Endothelial cell (in vitro differentiated cells): ENCODE data around the genes RETREG2 and DNPEP.

DNA sequence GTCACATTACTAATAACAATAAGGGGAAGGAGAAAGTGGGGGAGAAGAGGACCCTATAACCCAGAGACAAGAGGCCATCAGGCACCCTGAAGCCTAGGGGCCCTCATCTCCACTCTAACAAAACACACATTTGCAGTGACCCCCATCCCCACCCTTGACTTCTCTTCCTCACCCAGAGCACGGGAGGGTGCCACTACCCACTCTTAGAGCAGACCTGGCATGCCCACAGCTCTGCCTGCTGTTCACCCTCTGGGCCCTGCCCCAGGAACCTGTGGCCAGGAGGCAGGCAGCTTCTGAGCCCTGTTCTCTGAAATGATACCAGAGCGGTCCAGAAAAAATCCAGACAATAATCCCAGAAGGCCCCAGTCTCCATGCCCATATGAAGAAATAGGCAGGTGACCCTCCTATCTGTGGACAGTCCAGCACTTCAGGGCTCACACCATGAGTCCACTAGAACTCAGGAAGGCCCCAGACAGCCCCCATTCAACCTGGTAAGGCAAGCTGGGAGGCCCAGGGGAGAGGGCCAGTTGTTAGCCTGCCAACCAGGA, 75.2 kb downstream of the TNS1 start:
- PRO-cap, result no peak

- PRO-cap, result no peak
Measured at GRCh38 chr2:217935452-217935921, 67.3 kb downstream of the TNS1 start.

- PRO-cap, result no peak
Measured at GRCh38 chr2:217951366-217952310, 51.2 kb downstream of the TNS1 start.

- PRO-cap, result no peak
Measured at GRCh38 chr2:217964949-217965209, 37.9 kb downstream of the TNS1 start.

DNA sequence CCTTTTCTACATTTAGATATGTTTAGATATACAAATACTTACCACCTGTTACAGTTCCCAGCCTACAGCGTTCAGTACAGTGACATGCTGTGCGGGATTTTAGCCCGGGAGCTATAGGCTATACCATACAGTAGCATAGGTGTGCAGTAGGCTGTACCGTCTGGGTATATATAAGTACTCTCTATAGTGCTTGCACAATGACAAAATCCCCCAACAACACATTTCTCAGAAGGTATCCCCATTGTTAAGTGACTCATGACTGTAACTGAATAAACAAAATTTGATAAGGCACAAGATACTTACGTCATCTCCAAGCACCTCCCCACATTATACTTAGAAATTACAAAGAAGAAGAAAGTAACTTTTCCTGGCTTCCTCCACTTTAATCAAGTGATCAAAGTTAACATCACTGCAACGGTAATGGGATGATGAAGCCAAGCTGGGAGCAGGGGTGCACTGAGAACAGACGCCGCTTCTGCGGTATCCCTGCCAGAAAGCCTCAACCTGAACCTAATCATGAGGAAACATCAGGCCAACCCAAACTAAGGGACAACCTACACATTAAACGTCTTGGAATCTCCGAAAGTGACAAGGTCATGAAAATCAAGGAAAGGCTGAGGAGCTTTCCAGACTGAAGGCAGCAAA, 9.7 kb downstream of the TNS1 start:
- PRO-cap, result no peak

GRCh38 chr2:218216725-218216887, 383 bp upstream of the ARPC2 start:
- PRO-cap, result no peak

DNA sequence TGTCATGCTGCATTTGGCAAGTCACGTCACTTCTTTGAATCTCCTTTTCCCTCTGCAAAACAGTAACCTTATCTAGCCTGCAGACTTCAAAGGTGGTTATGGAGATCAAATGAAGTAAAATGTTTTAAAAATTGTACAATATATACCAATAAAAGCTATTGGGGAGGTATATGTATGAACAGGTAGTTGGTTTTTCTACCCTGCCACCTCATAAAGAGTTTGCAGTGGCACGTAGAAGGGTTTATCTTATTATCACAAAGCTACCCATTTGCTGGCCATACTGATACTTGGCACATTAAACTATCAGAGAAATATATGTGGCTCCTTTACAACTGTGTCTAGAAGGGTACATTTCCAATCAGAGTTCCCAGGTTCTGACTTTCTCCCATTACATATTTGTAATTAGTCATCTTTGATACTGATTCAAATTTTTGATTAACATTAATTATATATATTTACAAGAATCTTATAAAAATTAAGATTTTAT, 21.0 kb downstream of the ARPC2 start:
- PRO-cap, result no peak

DNA sequence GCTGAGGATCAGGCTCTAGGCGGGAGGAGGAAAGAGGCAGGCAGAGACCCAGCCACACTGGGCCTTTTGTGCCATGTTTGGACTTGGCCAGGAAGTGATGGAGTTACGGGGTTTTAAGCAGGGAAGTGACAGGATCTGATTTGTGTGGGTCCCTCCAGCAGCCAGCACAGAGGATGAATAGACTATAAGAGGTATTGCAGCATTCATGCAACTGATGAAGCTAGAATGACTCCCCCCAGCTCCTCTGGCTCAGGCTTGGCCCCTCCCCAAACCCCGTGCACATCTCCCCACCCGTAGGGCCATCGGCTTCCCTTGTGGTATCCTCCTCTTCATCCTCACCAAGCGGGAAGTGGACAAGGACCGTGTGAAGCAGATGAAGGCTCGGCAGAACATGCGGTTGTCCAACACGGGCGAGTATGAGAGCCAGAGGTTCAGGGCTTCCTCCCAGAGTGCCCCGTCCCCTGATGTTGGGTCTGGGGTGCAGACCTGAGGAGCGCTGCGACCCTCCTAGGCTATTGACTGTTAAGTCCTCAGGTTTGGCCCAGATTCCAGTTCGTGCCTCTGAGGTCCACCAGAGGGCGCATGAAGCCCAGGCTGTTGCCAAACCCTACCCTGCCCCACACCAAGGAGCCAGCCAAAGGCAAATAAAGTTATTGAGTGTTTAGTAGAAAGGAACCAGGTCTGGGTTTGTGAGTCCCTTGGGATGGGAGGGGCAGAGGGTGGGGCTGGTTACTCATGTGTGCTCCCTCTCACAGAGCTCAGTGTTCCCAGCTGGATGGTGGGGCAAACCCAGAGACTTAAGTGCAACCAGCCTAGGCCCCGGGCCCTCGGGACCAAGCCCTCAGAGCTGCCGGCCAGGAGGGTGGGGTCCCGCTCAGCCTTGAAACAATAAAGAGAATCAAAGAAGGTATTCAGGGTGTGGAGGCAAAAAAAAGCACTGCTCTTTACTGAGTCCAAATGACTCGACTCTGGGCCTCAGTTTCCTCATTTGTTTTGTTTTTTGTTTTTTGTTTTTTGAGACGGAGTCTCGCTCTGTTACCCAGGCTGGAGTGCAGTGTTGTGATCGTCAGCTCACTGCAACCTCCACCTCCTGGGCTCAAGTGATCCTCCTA, 2.3 kb downstream of the PNKD start:
- PRO-cap, result no peak

DNA sequence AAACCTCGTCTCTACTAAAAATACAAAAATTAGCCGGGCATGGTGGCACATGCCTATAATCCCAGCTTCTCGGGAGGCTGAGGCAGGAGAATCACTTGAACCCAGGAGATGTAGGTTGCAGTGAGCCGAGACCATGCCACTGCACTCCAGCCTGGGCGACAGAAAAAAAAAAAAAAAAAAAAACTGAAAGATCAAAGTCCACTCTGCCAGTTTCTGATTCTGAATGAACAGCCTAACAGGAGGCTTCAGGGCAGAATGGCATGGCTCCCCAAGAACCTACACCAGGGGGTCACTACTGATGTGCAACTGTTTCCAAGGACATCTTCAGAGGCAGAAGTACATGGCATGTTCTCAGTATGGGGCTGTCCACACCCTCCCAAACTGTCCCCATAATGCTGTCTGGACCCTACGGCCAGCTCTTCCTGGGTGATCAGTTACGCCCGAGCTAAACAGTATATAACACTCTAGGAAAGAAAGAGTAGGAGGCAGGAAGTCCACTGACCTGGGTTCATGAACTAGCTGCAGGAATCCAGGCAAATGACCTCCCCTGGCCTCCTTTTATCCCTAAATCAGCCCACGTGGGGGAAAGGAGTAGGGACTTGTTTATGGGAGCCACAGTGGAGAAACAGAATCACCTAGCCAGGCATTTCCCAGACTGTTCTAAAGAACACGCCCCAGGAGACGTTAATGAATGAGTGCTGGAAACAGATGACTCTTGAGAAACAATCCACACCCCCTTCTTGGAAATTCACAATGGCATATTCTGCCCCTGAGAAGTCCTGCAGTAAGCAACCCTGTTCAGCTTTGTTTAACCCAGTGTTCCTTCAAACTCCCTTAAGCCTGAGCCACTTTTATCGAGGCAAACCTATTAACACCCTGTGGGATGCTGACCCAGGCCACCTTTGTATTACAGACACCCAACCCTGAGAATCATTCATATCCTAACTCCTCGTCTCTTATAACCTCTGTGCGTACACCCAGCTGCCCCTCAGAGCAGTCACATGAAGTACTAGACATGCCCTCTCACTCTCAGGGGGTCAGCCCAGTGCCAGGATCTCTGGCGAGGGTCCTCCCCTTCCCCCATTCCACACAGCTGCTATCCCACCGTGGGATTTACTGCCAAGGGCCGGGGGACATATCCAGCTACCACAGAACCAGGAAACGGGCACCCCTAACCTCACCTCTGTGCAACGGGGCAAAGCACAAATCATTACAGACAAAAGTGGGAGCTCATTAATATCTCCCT, 2.4 kb downstream of the TMBIM1 start:
- PRO-cap, result no peak

- PRO-cap, result bidirectional peak, plus-strand start at chr2:218397940, minus-strand start at chr2:218397828
Measured at GRCh38 chr2:218397713-218398280, 1.9 kb upstream of the CTDSP1 start.

- PRO-cap, result unidirectional peak, minus-strand start at chr2:218400936
Measured at GRCh38 chr2:218400828-218401661, 1.4 kb downstream of the CTDSP1 start.

DNA sequence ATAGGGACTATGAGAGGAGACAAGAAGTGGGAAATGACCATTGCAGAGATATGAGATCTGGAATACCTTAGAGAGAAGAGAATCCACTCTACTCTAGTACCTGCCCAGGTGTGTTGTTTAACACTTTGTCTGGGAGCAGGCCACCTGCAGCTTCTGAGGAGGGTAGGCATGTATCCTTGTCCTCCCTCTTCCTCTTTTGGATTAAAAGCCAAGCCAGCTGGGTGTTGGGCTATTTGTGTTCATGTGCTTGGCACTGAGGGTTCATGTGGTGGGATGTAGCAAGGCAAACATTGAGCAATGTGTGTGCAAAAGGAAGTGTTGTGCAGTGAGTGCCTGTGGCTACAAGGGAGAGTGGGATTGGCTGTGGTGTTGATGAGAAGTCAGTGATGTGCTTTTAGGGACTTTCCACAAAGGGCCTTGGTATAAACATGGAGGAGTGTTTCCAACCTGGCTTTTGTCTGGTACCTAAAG, 23.0 kb downstream of the TTLL4 start:
- PRO-cap, result no peak

- PRO-cap, result no peak
Measured at GRCh38 chr2:218757309-218757856, 24.6 kb upstream of the CYP27A1 start.

DNA sequence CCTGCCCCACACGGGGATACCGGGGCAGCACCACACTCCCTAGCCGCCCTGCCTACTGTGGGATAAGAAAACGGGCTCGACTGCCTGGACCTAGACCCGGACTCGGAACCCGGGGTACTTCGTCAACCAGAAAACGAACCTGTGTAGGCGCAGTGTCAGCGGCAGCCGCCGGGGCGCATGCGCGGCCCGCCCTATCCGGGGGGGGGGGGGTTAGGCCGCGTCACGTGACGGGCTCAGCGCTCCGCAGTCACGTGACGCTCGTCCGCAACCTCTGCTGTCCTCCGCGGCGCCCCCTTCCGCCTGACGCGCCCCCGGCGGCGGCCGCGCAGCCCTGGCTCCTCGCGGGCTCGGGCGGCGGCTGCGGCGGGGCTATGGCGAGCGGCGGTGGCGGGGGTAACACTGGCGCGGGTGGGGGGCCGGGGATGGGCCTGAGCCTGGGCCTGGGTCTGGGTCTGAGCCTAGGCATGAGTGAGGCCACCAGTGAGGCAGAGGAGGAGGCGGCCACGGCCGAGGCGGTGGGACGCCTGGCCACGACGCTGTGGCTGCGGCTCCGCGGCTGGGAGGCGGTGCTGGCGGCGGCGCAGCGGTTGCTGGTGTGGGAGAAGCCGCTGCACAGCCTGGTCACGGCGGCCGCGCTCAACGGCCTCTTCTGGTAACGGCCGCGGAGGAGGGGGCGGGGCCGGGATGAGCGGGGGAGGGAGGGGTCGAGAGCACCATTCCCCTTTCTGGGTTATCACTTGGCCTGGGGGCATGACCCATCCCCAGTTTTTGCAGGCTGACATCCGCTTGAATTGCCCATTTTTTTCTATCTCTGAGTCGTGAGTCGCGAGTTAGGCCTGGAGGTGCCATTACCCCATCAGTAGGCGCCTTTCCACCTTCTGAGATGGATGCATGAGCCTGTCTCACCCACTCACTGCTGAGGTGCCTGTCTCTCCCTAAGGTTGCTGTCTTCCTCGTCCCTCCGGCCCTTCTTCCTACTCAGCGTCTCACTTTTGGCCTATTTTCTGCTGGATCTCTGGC, at the start of gene RETREG2:
RETREG2 (plus strand) TSS at position 294 of the 1,020 bp plus-strand sequence.
- PRO-cap, result bidirectional peak, plus-strand start at position 303 of the sequence, minus-strand start at position 145 of the sequence

GRCh38 chr2:219180828-219181648, 3.0 kb downstream of the RETREG2 start:
- PRO-cap, result no peak

DNA sequence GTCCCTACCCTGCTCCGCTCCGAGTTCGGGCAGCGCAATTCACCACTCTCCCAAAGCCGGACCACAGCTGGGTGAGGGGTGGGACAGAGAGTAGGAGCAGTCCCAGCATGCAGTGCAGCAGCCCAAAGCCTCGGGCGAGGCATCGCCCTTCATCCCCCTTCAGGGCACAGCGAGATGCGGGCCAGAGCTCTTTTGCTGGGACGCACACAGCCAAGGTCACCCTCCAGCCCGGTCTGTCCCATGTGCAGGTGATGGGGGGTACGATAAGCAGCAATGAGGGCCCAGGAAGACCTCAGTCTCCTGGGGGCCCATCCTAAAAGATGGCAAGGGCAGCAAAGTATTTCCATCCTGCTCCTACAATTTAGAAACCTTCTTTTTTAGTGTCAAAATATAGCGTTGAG, 667 bp upstream of the ABCB6 start:
- PRO-cap, result unidirectional peak, minus-strand start at position 63 of the sequence

DNA sequence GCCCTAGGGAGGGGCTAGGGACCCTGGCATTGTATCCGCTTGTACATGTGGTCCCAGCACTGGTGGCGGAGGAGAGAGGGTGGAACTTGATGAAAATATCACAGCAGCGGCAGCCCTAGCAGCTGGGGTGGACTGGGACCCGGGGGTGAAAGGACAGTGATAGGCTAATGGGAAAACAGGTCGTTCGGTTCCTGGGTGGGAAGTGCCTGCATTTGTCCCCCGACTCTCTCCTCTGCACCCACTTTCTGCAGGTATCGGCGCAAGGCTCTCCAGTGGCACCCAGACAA, 1.1 kb downstream of the DNAJB2 start:
- PRO-cap, result no peak

- PRO-cap, result no peak
Measured at GRCh38 chr2:219307468-219307951, 1.7 kb downstream of the PTPRN start.

DNA sequence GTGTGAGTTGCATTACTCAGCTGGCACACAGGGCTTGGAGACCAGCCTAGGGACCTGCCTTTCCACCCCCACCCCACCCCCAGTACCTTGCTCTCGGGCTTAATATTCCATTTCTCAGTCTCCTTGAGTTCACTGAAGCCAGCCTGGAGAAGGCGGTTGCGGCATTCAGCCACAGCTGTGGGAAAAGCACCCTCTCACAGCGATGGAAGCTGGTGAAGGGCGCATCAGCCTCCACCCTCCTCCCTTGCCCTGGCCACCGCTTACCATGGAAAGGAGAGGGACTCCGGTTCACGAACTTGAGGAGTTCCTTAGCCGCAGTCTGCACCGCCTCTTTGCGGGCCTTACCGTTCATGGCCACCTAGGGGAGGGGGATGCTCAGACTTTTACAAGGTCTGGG, 908 bp downstream of the DNPEP start:
- PRO-cap, result no peak

GRCh38 chr2:219387537-219388055, at the start of gene DNPEP:
DNPEP (minus strand) TSS chr2:219387912.
- PRO-cap, result bidirectional peak, plus-strand start at chr2:219388128, minus-strand start at chr2:219387796